LHCN-M2 (cell line): ENCODE measurements around a stretch of chr6.

DNA sequence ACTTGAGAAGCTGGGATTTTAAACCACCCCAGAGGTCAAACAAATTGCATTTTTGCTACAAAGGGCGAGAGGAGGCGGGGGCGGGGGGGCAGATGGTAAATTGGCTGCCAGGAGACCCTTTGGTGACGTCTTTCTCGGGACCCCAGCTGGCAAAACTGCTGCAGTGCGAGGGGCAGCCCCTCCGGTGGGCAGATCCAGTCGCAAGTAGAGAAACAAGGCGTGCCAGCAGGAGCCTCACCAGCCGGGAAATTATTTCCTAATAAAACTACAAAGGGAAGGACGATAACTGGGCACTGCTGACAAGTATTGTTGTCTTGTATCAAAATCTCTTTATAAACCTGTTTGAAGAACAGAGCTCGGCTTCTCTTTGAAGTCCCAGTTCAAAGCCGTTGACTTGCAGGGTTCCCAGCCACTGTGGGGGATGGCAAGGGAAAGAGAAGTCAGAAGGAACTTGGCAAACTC, 504.4 kb downstream of the CD83 start:
- RAMPAGE, long total RNA, result no peak

DNA sequence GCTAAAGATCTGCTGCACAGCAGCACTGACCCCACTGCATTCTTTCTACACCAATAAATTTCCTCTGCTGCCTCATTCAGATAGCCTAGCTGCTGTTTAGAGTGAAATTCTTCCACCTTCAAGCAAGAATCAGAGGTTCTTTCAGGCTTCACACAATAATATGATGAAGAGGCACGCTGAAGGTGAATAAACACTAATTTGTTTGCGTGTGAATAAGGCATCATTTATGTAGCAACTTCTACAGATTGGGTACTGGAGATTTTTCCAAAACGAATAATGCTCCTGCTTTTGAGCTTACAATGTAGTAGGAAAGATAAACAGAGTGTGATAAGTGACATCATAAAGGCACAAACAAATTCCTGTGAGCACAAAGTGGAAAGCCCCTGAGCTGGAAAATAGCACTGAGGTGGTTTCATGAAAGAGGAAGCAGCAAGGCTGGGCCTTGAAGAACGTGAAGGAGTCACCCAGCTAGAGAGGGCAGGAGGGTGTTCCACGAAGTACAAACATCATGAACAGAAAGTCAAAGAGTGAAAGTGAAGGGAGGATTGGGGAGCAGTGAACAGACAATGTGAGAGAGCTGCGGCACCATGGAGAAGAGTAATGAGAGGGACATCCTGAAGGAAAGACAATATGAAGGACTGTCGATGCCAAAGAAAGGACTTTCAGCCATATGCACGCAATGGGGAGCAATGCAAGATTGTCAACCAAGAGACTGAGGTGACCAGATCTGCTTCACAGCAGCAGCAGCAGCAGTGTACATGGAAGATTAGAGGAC, 543.5 kb downstream of the CD83 start:
- RAMPAGE, long total RNA, result no peak

- RAMPAGE, long total RNA, result no peak
Observed at GRCh38 chr6:14720928-14721493, 524.9 kb upstream of the JARID2 start.

GRCh38 chr6:14841634-14841975, 404.3 kb upstream of the JARID2 start:
- RAMPAGE, long total RNA, result no peak

- RAMPAGE, long total RNA, result no peak
Observed at GRCh38 chr6:14871228-14871635, 374.6 kb upstream of the JARID2 start.

DNA sequence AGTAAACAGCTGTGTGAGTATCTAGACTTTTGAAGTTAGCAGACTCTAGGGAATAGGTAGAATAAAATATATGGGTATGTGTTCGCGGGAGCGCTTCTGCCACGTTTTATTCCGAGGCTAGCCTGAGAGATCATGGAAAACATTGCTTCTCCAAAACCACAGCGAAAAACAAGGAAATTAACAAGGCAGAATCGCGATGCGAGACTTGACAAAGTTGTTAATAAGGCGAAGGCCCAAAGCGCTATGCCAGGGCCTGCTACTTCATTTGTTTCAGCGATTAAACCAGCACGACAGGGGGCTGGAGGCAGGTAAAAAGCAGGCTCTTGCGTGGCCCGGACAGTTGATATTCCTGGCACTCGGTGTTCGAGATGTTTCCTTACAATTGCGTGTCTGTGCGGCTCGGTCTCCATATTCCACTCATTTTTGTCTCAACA, 1.7 kb upstream of the JARID2 start:
- RAMPAGE, long total RNA, result no peak

DNA sequence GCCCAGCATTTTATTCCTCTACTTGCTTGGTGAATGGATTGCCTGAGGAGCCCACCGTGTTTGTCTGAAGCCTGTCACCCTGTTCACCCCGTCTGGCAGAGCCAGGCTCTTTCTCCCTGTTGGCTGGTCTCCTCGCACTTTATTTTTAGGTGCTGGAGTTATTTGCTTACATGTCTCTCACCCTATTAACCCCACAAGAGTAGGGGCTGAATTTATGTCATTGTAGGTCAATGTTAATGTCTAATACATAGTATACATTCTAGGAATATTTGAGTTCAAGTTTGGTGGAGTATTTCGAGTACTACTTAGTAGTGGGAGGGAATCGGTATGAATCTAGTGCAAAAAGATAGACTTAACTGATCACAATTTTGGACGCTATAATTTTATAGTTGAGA, 10.7 kb downstream of the JARID2 start:
- RAMPAGE, long total RNA, result no peak

DNA sequence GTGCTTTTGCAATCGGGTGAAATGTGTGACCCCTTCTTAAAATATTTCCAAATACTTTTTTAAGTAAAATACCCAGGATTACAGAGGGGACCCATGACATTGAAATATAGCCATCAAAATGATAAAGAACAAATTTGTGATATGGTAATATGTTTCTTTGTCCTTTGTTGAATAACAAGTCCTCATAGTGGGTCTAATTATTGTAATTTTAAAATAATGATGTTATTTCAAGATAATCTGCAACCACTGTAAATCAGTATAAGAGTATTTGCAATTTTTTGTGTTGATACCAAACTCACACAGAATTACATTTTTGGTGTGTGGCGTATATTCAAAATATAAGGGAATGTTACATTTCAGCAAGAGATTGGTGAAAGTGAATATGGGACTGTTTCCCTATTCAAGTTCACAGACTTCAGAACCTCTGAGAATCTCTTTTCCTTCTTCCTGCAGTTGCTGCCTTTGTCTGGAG, 41.4 kb downstream of the JARID2 start:
- RAMPAGE, long total RNA, result no peak

DNA sequence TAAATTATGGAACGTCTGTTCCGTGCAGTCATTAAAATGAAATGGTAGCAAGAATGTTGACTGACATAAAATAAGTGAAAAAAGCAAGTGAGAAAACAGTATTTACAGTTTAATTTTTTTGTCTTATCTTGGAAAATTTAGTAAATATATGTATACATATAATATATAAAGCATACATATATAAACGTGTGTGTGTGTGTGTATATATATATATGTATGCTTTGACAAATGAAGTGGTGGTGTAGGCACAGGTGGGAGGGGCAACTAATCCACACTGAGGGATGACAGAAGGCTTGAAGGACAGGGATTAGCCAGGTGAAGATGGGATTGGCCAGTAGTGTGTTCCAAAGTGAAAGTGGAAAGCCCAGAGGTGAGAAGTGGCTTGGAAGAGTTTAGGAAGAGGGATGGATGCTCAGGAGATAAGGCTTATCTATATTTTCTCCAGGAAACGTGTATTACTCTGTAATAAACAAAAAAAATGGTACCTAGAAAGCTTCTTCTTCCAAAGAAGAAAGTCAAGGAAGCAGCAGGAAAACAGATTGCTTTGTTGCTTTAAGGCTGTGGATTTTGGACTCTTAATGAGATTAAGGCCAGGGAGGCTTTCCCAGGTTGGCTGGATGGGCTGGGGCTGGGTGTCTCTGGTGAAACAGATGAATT, 63.7 kb downstream of the JARID2 start:
- RAMPAGE, long total RNA, result no peak

- RAMPAGE, long total RNA, result no peak
Observed at GRCh38 chr6:15322039-15322723, 76.3 kb downstream of the JARID2 start.

DNA sequence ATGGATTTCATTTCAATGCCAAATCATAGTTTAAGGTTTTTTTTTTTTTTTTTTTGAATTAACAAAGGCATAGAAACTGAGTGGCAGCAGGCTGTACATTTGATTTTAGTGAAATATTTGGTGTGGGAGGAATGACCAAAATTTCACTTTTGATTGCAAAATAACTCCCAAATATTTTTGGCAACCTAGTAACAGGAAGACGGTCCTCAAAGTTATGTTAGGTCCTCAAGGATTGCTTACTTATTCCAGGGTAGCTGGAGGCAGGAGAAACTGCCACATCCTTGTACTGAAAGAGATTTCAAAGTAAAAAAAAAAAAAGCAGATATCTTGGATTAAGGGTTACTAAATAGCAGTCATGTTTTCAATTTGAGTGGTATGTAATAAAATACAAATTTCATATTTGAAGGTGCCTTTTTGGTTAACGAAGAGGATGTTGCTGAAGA, 104.8 kb downstream of the JARID2 start:
- RAMPAGE, long total RNA, result no peak

DNA sequence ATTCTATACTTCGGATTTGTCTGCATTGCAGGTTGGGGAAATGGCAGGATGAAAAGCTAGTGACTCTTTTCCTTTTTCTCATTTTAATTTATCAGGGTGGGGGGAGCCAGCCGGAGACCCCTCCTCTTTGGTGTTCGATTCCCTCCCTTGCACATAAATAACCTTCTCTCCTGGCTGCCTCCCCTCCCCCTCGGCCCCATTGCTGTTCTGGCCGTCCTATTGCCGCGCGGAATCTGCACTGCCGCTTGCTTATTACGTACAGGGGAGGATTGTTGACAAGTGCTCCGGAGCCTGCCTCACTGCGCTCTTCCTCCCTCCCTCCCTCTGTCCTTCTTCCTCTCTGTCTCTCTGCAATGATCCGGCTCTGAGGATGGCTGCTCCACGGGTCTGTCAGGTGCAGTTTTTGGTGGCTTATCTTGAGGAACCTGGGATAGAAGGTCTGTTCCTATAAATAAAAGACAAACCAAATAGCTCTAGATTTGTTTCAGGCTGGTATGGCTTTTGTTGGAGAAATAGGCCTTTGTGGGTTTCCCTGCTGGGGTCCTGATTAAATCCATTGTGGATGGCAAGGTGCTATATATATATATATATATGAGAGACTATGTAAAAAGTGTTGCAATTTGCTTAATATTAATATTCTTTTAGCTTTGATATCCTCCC, 154.8 kb downstream of the JARID2 start:
- RAMPAGE, long total RNA, result no peak

DNA sequence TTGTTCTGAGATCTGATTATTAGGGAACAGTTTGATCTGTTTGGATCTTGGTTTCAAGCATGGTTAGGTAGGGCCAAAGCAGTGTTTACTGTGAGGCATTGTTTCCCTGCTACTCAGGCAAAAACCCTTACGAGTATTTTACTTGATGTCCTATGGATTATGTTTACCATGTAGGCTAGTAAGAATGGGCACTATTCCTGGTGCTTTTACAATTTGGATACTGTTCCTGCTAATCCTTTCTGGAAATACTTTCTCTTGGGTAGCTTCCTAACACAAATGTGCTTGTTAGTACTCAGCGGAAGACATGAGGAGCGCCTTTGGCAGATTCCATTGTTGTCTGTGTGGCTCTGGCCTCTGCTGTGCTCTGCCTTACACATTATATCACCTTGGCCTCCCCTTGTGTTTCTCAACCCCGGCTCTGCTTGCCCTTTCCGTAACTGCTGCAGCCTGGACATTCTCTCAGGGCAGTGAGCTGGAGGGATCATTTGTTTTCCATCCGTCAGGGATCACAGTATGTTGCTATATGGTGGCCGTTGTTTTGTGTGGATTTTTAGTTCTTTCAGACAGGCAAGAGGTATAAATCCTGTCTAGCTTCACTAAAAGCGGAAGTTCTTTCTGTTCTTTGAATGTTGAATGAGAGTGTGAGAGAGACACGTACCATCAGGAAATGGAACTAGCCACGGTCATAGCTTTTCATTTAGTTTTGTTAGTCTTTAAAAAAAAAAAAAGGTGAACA, 175.0 kb downstream of the JARID2 start:
- RAMPAGE, long total RNA, result no peak

- RAMPAGE, long total RNA, result no peak
Observed at GRCh38 chr6:15443105-15443412, 197.2 kb downstream of the JARID2 start.

DNA sequence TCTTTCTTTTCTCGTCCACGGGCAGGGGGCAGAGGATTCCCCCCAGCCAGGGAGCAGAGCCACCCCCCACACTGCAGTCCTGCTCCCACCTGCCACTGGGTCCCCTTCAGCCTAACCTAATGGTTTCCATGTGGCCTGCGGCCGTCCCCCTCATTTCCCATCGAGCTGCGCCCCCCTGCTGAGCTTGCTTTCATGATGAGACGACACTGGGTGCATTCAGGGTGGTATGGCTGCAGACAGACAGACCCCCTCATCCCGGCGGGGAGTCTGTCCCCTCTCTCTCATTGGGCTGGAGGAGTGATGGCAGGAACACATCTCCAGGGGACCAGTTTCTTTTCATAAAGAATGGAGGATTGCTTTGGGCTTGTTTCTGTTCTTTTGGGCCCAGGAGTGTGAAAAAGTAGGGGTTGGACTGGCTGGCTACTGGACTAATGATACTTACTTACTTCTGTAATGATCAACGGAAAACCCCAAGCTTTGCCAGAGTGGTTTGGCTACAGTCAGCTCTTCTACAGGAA, 140.7 kb downstream of the DTNBP1 start:
- RAMPAGE, long total RNA, result no peak

DNA sequence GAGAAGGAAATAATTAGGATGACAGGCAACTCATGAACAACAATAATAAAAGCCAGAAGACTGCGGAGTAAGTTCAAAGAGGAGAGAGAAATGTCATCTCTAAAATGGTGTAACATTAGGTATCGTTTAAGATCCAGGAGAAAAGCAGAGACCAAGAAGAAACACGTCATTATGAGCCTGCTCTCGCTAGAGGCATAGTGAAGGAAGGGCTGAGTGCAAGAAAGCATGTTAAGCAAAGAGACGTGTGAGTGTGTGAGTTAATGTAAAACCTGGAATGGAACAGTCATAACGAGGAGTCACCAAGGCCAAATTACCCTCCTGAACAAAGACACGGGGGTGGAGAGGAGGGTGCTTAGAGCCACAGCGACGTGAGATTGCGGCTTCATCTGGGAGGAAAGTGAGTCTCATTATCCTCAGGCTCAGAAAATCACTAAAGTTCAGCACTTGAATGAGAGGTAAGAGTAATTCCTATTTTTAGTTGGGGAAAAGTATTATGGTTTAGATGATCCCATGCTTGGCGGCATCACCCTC, 136.7 kb downstream of the DTNBP1 start:
- RAMPAGE, long total RNA, result no peak

GRCh38 chr6:15568959-15569856, 93.6 kb downstream of the DTNBP1 start:
- RAMPAGE, long total RNA, result no peak

- RAMPAGE, long total RNA, result no peak
Observed at GRCh38 chr6:15577706-15578301, 85.0 kb downstream of the DTNBP1 start.

GRCh38 chr6:15588549-15589004, 74.3 kb downstream of the DTNBP1 start:
- RAMPAGE, long total RNA, result no peak

GRCh38 chr6:15691206-15691682, 28.4 kb upstream of the DTNBP1 start:
- RAMPAGE, long total RNA, result no peak